H9 (cell line): Measurements from ENCODE around the gene PLBD2.

DNA sequence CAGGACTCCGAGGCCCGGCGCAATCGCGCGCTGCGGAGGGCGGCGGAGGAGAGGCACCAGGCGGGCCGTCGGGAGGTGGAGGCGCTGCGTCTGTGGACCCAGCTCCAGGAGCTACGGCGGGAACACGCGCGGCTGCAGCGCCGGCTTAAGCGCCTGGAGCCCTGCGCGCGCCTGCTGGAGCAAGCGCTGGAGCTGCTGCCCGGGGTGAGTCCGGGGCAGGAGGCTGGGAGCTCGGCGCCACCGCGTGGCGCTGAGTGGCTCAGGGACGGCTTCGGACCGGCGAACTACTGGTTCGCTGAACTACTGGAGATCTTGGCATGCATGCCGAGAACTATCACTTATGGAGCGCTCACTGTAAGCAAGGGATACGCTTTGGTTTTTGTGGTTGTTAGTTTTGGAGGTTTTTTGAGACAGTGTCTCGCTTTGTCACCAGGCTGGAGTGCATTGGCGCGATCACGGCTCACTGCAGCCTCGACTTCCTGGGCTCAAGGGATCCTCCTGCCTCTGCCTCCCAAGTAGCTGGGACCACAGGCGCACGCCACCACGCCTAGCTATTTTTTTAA lies 3.8 kb downstream of the CFAP73 start:
- PRO-cap, result no peak

- PRO-cap, result no peak
Observed at GRCh38 chr12:113298701-113299180, 36.2 kb downstream of the SLC8B1 start.

GRCh38 chr12:113357992-113359335 lies at the start of gene PLBD2:
Gene PLBD2 (plus strand): TSS chr12:113358587.
- PRO-cap, result unidirectional peak, plus-strand start at chr12:113358273; bidirectional peak, plus-strand start at chr12:113358590, minus-strand start at chr12:113358361; unidirectional peak, minus-strand start at chr12:113358824

- PRO-cap, result no peak
Observed at GRCh38 chr12:113899526-113900620, 66.3 kb downstream of the RBM19 start.

GRCh38 chr12:114335146-114335557 lies 70.8 kb downstream of the TBX5 start:
- PRO-cap, result no peak

DNA sequence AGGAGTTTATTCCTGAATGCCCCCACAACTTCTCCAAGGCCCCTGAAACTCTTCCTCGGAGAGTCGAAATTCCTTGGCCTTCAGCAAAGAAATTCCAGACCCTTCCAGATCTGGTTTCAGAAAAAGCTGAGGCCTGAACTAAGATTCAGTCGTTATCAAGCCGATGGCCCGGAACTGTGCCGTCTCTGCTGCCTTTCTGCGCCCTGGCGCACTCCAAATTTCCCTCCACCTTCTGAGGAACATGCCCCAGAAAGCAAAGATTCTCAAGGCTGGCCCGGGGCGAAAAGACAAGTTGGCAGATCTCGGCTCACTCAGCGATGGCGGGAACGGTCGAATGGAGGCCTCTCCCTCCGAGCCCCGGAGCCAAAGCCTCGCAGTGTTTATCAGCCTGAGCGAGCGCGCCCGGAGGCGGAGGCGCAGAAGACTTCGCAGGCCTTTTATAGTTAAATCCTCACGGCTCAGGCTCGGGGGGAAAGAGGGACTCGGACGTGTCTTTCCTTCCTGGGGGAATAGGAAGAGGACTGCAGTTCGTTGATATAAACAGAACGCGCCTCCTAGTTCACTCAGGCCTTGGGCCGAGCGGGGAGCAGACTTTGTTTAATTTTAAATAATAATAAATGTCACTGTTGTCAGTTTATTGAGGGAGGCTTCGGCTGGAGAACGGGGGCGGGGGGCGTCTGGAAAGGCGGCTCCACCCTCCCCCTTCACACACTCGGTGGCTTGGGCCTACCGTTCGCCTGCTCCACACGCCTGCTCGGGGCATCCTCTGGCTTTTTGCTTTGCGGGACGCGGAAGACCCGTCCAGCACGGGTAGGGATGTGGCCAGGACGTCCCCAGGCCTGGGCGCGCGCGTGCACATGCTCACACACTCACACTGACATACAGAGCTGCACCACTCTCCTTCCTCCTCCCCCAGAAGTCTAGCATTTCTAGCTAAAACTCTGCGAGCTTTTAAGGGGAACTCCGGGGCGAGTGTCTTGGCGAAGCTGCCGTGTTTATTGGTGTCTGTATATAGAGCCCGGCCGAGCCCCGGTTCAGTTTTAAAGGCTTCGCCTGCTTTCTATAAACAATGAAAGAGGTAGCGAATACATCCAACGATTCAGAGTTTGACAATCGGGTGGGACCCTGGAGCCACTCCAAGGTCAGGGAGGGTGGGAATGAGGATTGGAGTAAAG lies 5.3 kb downstream of the TBX5 start:
- PRO-cap, result no peak

GRCh38 chr12:114407908-114408420 lies 2.0 kb upstream of the TBX5 start:
- PRO-cap, result no peak

DNA sequence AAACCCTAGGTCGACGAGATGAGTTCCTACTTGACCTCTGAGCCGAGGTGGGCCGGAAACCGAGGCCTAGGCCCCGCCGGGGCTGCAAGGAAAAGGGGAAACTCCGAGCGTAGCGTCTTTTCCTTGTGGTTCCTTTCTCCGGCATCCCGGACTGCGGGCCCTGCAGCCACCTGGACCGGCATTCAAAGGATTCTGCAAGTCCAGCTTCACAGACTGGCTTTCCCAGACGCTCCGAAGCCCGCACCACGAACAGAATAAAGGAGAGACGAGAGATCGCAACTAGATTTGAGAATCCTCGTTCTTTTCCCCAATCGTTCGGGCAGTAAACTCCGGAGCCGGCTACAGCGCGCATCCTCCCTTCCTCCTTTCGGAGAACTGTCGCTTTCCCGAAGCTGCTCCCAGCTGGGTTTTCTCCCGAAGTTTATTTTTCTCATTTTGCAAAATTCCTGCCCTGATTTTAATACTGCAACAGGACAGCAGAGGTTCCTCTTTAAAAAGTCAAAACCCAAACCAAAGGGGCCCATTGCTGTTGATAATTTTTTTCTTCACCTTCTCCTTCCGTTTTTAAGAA lies 3.6 kb upstream of the TBX5 start:
- PRO-cap, result no peak

GRCh38 chr12:114480714-114481139 lies 74.8 kb upstream of the TBX5 start:
- PRO-cap, result no peak

DNA sequence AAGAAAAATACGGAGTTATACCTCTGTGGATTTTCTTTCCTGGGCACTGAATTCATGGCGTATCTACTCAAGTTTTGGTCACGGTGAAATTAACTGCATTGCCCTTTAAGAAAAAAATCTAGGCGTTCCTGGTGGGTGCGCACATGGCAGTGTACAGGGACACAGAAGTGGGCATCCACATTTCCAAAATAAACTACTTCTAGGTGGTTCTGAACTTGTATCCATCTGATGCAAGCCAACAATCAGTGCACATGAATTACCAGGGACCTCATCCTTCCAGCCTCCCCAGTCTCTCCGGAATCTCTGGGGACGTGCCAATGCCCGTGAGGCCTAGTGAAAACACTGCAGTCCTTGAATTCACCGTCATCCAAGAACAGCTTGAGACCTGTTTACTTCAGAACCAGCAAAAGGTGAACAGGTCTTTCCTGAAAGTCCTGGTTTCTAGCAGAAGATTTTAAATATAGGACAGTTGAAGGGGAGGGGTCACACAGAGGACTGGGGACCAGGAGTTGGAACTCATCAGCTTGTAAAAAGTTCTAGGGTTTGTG lies 48.1 kb downstream of the TBX3 start:
- PRO-cap, result no peak

DNA sequence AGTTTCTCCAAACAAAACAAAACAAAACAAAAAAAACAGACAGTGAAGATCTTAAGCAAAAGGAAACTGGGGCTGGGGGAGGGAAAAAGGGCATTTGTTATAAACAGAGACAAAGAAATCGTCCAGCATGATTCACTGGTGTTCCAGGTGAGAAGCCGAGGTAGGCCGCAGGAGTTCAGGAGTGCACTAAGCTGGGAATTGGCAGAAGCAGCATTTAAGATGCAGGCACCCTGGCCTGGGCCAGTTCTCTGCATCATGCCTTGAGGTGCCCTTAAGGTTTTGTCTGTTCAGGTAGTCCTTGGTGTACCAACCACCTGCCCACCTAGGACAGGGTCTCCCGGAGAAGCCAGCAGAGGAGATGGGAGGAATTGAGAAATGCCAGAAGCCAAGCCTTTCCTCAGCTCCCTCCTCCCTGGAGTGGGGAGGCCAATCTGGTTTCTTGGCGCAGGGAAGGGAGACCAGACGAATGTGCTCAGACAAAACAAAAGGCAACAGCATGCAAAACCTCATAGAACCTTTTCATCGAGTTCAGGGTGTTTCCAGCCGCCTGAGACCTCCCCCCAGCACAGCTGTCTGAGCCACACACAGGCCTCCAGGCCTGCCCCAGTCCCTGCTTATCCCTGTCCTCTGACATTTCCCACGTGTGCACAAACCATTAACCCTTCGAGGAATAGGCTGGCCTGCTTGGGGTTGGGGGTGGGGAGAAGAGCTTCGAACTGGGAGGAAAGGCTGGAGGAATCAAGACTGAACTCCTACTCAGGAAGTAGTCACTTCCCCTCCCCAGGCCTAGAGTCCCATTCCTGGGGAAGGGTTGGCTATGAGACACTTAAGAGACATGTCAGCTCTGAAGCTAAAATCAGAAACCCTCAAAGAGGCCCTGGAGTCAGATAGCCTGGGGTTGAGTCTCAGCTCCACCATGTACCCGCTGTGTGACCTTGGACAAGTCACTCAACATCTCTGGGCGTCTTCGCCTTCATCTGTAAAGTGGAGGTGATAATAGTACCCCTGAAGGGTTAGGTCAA lies 10.8 kb downstream of the TBX3 start:
- PRO-cap, result no peak

- PRO-cap, result no peak
Observed at GRCh38 chr12:114696833-114697927, 13.2 kb upstream of the TBX3 start.

DNA sequence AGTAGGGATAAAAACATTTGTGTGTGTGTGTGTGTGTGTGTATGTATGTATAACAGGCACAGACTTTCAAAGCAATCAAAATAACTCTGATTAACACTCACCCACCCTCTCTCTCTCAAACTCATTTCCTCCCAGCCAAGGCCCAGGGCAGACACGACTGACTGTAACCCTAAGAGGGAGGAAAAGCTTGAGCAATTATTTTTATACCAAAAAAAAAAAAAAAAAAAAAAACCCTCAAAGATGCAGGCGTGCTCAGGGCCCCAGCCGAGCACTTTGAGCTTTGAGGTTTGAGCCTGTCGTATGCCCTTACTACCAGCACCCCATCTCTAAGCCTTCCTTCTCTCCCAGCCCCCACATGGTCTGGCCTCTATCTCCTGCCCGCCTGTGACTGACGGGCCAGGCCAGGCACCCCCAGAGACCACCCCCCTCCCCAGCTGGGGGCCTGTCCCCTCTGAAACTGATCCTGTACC lies 62.8 kb upstream of the TBX3 start:
- PRO-cap, result no peak

GRCh38 chr12:114813138-114813828 lies 129.3 kb upstream of the TBX3 start:
- PRO-cap, result no peak

DNA sequence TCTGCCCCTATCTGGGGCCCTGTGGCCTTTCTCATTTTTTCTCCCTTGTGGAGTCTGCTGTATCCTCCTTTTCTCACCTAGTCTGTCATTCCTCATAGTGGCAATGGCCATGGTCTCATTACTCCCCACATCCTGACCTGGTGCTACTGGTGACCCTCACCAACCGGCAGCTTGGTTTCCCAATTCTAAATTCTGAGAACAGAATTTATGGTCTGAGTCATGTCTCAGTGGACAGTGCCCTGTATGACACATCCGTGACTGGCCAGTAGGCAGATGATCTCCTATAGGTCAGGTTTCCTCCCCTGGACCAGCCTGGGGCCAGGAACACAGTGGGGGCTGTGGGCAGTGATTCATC lies 249.4 kb upstream of the TBX3 start:
- PRO-cap, result no peak

GRCh38 chr12:115335708-115336135 lies 651.7 kb upstream of the TBX3 start:
- PRO-cap, result no peak

DNA sequence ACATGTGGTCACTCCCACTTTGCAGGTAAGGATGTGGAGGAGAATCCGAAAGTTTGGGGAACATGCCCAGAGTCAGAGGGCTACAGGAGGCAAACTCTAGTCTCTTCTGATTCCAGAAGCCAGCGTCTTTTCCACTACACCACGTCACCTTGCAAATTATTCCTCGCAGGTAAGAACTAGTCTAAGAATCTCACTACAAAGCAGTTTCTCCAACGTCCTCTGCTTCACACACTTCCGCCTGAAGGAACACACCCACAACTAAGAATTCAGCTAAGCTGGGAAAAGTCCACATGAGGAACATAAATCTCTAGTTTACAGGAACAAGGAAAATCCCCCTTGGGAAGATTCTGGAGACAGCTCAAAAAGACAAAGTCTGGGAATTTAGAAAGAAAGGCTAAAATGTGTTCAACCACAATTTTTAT lies 780.1 kb upstream of the TBX3 start:
- PRO-cap, result no peak

DNA sequence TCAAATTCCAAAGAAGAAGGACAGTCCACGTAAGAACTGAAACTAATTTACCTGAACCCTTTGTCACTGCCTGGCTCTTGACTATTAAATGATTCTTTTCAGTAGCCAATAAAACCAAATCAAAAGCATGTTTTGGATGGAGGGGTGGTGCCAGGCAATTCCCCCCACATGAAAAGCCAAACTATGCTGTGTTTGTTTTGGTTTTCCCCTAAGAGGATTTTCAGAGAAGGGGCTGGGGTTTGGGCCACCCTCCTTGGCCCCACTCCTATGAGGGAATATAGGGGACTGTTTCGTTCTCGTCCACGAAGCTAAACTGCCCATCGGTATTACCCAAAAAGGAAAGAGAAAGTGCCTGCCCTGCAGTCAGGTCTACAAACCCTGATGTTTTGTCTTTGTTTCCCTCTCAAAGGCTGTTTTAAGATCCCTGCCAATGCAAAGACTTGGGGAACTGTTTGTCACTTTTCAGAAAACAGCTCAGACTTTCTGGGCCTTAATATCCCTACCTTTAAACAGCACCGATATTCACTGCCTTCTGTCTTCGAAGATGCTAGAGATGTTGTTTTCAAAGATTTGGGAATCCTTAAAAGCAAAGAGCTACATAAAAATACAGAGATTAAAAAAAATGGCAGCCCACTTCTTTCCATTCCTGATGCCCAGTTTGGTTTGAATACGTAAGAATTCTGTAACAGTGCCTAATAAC lies 518.6 kb downstream of the MED13L start:
- PRO-cap, result no peak

DNA sequence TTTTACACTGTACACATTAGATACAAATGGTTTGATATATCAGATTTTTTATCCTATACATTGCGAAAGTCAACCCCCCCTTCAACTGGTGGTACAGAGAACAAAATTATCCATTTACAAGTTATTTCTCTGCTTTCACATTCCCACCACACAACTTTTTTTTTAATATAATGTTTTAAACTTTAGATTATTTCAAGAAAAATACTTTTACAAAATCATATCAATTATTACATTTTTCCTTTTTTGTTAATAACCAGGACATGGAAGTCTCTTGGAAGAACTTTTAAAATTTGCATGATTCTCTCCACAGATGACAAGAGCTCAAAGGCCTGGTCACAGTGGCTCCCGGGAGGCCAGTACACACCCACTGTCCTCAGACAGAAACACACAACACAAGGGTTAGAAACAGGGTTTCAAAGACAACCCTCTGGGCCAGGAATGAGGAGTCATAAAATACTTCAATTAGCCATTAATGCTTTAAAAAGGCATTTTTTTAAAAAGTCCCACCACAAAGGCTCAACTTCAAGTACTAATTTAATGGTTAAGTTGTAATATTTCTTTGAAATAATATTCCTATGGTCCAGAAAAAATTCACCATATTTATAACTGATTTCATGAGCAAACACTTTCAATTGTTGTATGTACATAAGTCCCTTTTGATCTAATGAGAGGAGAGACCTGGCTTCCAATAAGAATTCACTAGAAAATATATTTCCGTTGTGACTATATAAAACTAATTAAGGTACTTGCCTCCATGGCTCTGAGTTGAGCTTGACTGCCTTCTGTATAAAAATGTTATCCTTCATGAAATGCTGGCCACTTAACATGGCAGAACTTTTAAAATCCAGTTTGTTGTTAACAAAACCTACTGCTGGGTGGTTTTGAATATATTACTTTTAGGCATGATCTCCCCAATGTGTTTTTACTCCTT lies 317.6 kb downstream of the MED13L start:
- PRO-cap, result no peak

DNA sequence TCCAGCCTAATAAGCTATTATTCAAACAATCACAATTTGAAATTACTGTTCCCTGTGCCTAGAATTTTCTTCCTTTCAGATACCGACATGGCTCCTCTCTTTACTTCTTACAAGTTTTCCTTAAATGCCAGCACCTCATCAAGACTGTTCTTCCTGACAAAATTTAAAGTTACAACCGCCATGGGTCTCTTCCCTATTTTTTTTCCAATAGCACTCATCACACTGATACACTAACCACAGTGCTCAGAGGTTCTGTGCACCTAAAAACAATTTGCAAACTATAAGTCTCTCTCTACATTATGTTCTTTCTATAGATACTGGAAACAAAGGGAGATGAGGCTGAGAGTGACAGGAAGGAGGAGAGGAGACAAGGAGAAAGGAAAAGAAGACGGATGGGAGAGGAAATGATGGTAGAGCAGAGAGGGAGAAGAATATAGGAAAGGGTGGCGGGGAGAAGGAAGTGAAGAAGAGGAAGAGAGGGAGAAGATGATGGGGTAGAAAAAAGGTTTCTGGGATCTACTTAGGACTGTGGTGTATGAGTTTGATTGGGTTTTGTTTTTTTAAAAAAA lies 244.9 kb downstream of the MED13L start:
- PRO-cap, result no peak